Foreskin fibroblast (primary cell): ENCODE data around the gene NEUROD4.

GRCh38 chr12:54009139-54010286, 728 bp downstream of the HOXC8 start:
- RRBS: 29% methylated on average over 12 of the region's 51 CpGs

DNA sequence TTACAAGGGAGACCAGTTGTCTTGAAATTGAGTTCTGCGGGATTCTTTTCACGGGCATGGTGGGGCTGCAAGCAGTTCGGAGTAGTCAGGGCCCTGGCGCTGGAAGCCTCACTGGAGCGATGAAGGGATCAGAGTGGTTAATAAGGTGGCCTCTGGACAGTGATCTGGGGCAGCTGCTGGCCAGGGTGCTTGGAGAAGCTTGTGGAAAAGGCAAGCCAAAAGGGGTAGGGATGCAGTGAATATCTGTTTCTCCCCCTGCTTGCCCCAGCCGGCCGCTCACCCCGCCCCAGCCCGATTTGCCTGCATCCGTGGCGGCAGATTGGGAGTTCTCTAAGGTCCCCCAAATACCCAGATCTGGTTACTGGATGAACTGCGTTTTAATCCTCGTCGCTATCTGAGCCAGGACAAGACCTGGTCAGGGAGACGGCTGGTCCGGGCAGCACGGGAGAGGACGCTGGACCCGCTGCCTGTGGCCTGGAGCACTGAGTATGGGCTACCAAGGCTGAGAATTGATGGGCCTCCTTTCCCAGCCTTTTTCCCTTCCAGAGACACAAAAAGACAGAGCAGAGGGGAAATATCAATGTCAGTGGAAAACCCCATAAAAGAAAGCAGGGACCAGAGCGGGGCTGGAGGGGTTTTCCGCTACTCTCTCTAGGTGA, 7.2 kb upstream of the HOXC6 start:
- RRBS: no CpG with 5 or more reads among the region's 21 CpGs

DNA sequence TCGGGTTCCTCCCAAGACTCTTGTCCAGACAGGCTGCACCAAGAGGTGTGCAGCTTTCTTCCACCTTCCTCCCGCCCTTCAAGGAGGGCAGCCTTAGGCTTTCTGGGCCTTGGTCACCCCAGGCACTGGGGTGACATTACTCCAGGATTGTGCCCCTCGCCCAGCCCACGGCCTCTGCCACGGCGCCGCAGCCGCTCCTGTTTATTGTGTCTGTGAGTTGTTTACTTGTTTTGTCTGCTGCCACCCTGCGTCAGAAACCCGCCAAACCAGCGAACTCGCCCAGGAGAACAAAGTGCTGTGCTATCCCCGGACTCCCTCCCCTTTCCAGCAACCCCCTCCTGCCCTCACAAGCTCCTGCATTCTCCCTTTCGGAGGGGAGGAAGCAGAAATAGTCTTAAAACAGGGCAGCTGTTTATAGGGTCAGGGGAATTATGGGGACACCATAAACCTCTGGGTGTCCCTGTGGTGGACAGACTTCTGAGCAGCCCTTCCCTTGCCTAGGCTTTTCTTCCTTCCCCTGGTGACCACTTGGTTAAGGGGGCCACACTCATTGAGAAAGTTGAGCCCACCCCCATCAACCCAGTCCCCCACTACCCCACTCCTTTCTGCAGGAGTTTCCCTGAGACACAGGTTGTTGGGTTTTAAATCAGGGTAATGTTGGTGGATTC, 6.5 kb upstream of the HOXC6 start:
- RRBS: no CpG with 5 or more reads among the region's 14 CpGs

DNA sequence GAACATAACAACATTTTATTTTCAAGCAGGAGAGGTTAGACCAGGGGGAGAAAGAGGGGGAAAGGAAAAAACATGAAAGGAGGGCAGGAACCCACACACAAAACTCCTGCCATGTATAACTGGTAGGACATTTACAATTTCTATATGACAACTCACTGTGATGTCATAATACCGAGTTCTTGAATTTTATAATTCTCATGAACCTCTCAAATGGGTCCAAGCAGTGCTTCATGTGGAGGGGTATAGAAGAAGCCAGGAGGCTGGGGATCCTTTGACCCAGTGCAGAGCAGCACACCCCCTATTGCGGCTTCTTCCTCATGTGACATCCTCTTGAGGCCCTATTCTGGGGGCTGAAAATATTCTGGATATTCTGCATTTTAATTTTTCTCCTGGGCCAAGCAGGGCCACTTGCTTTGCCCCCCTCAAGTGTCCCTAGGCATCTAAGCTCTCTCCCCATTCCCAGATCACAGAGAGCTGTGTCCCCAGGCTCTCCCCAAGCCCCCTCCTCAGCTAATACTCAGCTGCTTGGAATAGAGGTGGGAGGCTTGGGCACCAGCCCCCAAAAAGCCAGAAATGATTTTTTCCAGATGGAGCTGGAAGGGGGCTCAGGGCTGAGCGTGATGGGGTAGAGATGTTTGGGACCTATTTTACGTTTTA, 5.5 kb upstream of the HOXC6 start:
- RRBS: no CpG with 5 or more reads among the region's 4 CpGs

- RRBS: no CpG with 5 or more reads among the region's 2 CpGs
These were observed 60.1 kb downstream of the SMUG1 start for GRCh38 chr12:54128466-54129305.

- RRBS: no CpG with 5 or more reads among the region's 9 CpGs
These were observed 7.6 kb upstream of the SMUG1 start for GRCh38 chr12:54196305-54196799.

DNA sequence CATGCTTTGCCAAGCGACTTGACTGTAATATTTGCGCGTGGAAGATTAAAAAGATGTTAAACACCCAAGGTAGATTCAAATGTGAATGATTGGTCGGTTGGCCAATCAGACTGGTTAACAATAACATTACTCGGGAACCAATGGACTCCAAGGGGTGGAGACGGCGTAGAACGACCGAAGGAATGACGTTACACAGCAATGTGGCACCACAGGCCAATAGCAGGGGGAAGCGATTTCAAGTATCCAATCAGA, 202 bp upstream of the HNRNPA1 start:
- RRBS: no CpG with 5 or more reads among the region's 11 CpGs

- RRBS: no CpG with 5 or more reads among the region's 5 CpGs
These were observed 6.3 kb downstream of the HNRNPA1 start for GRCh38 chr12:54286694-54287293.

DNA sequence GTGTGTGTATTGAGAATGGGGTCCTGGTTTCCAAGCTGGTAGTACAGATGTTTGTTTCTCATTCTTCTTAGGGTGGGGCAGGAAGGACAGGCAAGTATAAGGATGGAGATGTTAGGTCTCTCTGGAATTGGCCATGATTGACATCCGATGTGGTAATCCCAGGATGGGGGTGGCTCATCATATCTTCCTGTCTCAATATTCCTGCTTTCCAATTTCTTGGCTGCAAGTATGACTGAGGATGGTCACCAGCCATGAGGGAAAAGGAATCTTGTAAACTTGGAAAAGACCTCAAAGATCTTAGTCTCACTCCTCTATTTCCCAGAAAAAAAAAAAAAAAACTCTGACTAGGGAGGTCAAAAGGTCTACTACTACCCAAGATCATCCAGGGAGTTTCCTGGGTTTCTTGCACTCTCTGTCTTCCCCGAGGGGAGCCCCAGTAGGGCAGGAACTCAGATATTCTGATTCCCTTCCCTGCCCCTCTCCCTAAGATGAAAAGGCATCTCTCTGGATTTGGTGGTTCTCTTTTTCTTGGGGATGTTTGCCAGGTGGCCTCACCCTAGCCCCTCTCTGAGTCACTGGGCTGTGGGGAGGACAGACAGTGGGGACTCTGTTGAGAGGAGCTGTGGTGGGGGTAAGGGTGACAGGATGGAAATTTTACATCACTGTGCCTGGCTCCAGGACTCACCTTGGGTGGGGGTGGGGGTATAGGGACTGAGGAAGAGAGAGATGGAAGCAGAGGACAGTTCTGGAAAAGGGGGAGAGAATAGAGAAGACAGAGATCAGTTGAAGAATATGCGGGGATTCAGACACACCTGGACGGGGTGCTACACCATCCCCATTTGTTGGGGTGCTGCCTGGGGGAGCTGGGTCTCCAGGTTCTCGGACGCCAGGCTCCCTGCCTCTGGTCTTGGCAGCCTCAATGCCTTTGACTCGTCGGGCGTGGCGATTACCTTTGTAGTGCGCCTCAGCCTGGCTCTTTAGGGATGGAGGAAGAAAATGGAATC, 9.2 kb upstream of the GPR84 start:
- RRBS: no CpG with 5 or more reads among the region's 11 CpGs

DNA sequence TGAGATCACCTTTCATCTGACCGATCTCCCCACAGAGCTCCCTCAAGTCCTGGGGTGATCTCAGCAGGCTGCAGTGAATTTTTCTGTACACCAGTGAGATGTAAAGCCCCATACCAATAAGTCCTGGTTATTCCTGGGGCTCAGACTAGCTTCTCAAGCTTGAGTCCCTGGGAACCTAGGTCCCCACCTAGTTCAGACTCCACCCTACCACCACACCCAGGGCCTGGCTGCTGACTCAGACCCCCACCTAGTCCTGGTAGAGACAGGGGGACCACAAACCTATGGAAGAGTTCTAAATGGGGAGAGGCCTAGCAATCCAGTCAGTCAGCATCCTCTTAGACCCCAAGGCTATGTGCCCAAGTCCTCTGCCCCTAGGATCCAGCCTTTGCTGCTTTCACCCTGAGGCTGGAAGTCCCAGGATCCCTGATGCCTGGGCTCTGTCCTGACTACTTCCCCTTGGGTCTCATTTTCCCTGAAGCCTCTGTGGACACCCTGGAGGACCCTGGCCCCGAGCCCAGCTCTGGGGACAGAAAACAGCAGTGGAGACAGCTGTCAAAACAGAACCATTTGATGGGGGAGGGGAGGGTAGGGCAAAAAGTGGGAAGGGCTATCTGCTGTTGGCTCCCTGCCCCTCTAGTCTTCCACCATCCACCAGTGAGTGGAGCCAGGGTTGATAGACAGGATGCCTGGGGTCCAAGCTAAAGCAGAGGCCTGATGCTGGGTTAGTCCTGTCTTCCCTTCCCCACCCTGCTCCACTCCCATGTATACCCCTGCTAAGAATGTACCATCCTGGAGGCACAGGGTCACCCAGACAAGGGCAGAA, 10.1 kb upstream of the GPR84 start:
- RRBS: no CpG with 5 or more reads among the region's 2 CpGs

- RRBS: no CpG with 5 or more reads among the region's 2 CpGs
These were observed 9.3 kb downstream of the ZNF385A start for GRCh38 chr12:54375174-54375605.

DNA sequence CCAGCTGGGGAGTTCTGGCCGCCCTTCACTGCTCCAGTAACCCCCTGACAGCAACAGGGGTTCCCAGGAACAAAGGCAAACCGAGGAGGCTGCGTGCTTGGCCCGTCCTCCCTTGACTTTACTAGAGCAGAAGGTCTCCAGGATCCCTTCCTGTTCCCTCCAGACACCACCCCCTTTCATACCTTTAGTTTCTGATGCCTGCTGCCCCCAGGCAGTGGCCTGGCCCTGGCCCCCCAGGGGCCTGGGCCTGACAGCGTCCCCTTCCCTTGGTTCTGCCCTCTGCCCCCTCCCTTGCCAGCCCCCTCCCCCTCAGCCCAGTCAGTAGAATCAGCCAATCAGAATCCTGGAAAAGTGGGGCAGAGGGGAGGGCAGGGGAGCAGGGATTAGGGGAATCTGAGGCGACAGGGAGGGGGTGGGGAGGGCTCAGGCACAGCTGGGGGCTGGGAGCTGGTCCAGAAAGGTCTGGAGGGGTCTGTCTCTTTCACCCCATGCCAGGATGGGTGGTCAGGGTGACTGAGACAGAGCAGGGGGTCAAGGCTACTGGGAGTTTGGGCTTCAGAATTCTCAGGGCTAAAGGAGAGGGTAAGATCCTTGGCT, 1.1 kb upstream of the ZNF385A start:
- RRBS: no CpG with 5 or more reads among the region's 6 CpGs

DNA sequence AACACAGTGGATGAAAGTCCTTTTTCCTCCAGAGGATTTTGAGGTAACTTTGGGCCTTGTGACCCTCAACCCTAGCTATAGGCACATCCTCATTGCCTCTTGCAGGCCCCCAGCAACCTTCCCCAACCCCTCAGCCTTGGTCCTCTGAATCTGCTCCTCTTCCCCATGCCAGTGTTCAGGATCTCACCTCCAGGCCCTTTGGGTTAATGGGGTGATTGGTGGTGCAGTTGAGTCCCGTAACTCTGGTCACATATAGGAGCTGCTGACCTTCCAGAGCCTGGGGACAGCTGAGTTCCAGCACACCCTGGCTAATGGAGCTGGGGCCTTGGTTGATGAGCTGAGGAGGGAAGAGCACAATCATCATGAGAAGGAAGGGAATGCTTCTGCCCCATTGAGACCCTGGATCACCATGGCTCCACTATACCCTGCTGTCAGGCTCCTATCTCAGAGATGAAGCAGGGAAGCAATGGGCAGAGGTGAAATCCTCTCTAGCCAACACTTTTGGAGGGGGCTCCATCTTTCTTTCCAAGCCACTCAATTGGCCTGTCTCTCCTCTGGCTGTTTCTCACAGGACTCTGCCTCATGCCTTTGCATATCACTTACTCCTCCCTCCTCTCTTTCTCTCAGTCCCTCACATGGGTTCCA, 16.2 kb upstream of the ZNF385A start:
- RRBS: no CpG with 5 or more reads among the region's 1 CpG

GRCh38 chr12:54411332-54412349, 7.4 kb downstream of the ITGA5 start:
- RRBS: no CpG with 5 or more reads among the region's 12 CpGs

DNA sequence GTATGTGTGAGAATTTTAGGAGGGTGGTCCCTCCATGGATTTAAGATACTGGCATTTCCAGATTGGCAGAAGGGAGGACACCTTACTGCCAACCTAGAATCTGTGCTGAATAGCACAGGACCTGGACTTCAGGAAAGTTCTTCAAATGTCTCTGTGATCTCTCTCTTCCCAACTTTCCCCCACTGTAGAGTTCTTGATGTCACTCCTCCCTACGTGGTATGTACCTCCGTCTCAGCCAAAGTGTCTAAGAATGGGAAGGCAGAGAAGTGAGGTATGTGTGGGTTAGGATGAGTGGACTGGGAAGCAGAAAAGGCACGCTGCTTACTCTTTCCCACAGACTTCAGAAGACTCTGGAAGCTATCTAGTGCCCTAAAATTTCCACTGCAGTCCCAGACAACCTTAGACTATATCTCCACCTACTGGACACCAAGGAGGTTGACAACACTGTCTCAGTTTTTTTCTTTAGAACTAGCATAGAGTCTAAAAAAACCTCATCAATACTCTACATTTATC, 20.4 kb upstream of the ITGA5 start:
- RRBS: no CpG with 5 or more reads among the region's 3 CpGs

DNA sequence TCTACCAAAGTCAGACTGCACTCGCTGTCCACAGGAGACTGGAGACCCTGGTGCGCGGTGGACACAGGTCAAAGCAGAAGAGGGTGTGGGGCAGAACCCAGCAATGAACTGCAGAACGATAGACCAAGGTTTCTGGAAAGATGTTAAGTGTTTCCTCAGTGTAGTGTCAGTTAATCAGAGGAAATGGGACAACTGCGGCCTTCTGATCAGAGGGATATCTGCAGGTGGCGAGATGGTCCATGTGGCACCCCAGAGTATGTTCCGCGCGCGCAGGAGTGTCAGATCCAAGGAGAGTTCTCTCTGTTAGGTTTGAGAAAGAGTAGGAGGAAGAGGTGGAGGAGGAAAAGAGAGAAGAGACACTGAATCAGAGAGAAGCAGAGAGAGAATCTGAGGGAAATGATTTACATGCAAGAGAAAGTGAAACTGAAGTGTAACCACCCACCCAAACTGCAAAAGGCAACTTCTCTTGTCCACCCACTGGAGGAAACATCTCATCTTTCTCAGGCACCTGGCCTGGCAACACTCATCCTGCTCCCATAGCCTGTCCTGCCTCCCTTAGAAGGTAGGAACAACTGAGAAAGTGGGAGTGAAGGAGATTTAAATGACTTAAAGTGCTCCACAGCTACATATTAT, 6.6 kb upstream of the TESPA1 start:
- RRBS: no CpG with 5 or more reads among the region's 10 CpGs

DNA sequence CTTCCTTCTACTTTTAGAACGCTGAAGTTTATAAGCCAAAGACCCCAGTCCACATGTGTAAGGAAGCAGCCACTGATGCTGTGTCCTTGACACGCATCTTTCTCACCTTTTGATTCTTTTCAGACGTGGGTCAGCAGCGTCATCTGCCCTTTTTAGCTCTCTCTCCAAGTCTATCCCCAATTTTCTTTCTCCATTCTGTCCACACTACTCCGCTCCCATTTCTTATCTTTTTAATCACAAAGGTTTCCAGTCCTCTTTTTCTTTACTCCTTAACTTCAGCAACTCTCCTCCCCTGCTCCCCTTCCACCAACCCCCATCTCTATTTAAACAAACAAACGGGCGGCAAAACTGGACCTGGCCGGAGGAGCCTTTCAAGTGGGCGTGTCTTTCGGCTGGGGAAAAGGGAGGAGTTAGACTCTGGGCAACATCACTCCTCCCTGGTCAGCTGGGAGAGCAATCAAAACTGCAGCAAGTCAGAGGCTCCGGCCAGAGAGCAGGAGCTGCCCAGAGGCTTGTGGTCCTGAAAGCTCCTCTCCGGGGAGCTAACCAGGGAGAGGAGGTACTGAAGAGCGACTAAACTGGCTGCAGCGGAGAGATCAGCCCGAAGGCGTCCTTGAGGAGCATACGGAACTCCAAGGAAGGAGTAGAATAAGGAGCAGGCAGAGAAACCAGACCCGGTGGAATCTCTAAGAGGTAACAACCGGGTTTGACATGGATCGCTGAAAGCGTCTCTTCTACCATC, at the start of gene NEUROD4:
TSS of gene NEUROD4 (plus strand) at position 489 of the 742 bp plus-strand sequence.
- RRBS: 2% methylated on average over 5 of the region's 21 CpGs

- RRBS: no CpG with 5 or more reads among the region's 4 CpGs
These were observed 10.6 kb upstream of the OR10P1 start for GRCh38 chr12:55626114-55626566.

DNA sequence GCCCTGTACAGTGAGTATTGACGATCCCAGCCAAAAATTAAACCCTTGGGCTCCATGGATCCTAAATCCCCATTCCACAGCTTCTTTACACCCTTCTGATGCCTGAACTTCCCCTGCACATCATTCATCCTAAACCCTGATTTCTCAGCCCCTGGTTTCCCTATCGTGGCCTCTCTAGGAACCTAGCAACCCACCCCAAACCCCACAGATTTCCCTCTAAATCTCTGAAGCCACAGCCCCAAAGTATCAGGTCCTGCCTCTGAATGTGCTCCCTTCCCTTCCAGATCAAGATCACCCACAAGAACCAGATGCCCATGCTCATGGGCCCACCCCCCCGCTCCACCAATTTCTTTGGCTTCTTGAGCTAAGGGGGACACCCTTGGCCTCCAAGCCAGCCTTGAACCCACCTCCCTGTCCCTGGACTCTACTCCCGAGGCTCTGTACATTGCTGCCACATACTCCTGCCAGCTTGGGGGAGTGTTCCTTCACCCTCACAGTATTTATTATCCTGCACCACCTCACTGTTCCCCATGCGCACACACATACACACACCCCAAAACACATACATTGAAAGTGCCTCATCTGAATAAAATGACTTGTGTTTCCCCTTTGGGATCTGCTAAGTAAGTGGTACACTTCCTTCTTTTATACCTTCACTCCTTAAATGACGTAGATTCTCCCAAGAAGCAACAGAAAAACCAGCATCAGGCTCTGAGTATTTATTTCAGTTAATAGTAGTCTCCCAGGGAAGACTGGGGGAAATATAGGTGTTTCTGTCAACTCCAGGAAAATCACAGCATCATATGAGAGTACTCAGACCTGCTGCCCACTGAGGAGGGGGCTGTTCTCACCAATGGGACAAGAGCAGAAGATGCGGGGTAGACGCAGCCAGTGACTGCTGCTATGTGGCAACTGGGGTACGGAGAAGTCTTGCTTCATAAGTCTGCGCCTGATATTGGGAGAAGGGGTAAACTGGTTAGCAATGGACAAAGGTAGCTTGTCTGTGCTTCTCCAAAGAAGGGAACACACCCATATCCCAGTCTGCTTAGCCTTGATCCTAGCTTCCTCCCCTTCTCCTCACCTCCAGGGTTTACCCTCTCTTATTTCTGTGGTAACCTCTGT, 12.1 kb downstream of the PMEL start:
- RRBS: no CpG with 5 or more reads among the region's 10 CpGs